Placental epithelial cell (primary cell): ENCODE measurements around a stretch of chr13.

GRCh38 chr13:21214277-21214688, 37.8 kb downstream of the MRPL57 start:
- CAGE, long polyA plus RNA, result no peak

GRCh38 chr13:21326085-21326799, 132.9 kb downstream of the ZDHHC20 start:
- CAGE, long polyA plus RNA, result no peak

DNA sequence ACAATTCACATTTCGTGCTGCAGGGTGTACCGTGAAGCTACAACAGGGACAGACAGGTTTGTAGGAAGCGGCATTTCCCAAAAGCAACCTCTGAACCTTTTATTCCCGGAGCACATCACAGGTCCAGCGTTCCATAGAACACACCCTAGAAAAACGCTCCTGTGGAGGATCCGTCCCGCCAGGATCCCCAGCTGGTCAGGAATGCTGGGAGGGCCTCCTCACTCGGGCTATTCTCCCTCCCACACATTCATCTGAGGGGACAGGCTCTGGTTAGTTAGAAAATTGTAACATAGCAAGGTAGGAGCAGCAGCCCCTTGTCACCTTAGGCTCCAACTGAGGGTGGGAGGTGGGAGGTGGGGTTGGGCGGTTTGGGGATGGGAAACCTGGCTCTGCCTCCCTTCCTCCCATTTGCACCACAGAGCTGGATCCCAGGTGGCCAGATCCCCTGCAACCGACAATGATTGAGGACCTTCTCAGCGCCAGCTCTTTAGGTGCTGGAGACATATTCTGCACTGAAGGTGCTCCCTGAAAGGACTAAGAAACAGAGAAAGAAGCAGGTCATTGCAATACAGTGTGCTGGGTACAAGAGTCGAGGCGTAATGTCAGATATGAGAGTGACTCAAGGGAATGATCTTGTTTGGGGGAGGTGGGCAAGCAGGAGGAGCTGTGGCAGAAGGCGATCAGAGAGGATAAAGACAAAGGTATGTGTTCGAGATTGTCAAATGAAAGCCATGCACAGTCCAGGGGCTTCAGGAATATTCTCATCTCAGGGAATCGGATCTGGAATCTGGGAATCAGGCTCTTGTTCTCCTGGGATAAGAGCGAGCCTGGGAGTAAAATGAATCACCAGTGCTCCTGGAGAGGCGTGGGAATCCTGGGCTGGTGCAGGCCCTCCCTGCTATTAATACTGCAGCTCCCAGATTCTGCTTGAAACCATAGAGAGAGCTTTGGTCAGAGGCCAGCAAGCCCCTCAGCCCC, 132.0 kb downstream of the ZDHHC20 start:
- CAGE, long polyA plus RNA, result no peak

GRCh38 chr13:21674585-21675084, 3.8 kb downstream of the FGF9 start:
- CAGE, long polyA plus RNA, result no peak

GRCh38 chr13:21895061-21895660, 224.3 kb downstream of the FGF9 start:
- CAGE, long polyA plus RNA, result no peak

- CAGE, long polyA plus RNA, result no peak
Observed at GRCh38 chr13:22009473-22010131, 338.7 kb downstream of the FGF9 start.

DNA sequence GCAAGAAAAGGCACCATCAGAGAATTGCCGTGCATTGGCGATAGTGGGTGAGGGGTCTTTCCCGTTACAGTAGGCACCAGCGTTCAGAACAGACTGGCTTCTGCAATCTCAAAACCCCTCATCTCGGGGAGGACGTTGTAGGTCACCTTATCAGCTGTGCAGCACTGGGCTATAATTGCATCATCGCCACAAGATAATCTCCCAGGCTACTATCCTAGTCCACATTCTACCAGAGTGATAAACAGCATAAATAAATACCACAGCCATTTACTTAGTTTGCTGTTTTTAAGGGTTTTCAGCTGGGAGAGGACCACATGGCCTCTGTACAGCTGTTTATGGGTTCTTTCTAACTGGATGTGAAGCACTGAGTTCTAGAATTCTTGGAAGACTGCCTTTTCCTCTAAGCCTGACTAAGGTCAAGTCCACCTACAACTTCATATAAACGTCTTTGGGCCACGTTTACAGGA, 752.7 kb upstream of the SGCG start:
- CAGE, long polyA plus RNA, result no peak

DNA sequence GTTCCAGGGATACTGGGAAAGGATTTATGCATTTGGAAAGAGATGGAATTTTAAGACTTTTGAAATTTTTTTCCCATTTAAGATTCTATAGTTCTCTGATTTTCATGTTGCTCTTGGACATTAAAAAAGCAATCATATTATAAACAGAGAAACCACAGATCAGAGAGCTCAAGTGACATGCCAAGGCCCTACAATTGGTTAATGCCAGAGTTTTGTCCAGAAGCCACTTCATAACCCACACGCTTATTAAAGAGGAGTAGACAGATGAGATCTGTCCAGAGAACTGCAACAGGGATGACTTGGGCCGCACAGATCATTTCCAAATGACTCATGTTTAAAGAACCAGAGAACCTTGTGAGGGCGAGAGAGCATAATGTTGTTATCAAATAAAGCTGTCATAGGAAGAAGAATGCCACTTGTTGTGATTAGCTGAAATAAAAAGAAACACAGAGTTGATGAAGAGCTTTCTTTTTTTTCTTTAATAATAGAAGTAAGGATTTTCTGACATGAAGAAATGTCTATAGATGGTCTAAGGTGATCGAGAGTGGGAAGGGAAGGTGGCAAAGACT, 718.6 kb upstream of the SGCG start:
- CAGE, long polyA plus RNA, result no peak

GRCh38 chr13:23159518-23160667, 20.9 kb upstream of the SGCG start:
- CAGE, long polyA plus RNA, result no peak

- CAGE, long polyA plus RNA, result no peak
Observed at GRCh38 chr13:23321381-23322438, 111.8 kb downstream of the SACS start.

DNA sequence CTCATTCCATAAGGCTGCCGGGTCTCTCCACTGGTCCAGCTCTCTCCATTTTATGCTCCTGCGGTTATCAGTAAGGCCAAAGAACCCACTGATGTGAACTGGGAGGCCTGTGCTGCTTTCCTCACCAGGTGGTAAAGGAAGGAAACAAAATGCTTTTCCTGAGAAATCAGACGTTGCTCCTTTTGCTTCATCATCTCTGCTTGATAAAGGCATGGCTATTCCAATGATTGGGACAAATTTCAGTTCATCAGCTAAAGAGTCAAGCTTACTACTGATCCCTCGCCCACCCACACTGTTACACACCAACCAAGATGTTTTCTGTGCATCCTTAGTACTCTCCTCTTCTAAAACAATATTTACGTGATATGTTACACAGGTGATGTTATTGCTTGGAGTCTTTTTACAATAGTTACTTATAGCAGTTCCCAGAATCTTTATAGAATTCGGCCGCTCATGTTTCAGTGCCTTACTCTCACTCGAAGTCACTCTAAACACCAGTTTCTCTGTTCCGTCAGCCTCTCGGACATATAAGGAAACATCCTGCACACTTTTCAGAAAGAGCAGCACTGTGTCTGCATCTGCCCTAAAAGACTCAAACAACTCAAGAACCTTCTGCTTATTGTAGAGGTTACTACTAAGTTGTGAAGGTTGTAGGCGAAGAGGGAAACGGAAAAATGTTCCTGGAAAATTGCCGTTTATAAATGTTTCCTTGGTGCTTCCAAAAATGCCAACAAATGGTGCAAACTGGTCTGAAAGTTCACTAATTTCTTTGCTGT, 78.2 kb downstream of the SACS start:
- CAGE, long polyA plus RNA, result no peak

- CAGE, long polyA plus RNA, result no peak
Observed at GRCh38 chr13:23392845-23393304, 40.6 kb downstream of the SACS start.

- CAGE, long polyA plus RNA, result no peak
Observed at GRCh38 chr13:23453952-23454160, 20.4 kb upstream of the SACS start.

- CAGE, long polyA plus RNA, result no peak
Observed at GRCh38 chr13:23491475-23491905, 58.0 kb upstream of the SACS start.

DNA sequence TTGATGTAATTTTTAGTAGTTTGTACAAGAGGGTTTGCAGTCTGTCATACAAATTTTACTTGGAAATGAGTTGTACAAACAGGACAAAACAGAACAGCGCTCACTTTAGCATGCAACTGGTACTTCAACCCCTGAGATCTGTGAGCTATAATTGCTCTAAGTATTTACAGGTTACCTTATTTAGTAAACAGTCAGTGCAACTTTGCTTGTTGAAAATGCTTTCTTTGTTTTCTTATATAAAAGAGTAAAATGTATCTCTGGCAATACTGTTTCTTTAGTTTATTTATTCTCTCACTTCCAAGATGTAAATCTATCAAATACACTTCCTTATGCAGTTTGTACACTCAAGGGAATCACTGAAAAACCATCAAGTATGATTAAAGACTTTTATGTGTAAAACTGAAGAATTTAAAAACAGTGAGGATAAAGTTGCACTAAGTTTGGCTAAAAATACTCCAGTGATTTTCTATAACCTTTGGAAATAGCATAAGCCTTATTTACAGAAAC, 870 bp downstream of the TNFRSF19 start:
- CAGE, long polyA plus RNA, result no peak

DNA sequence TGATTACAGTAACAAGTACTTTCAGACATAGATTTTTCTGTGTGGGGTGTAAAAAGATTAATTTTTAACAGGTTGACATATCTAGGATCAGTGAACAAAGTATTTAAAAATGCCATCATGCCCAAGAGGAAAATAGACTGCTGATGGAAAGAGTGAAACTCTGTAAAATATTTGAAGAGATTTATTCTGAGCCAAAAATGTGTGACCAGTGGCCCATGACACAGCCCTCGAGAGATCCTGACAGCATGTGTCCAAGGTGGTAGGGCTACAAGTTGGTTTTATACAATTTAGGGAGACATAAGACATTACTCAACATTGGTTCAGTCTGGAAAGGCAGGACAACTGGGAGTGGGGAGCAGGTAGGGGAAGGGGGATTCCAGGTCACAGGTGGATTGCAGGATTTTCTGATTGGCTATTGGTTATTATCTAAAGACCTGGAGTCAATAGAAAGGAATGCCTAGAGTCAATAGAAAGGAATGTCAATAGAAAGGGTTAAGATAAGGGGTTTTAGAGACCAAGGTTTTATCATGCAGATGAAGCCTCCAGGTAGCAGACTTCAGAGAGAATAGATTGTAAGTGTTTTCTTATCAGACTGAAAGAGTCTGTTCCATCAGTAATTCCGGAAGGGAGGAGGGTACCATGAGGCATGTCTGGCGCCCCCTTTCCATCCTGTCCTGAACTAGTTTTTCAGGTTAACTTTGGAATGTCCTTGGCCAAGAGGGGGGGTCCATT, 29.1 kb downstream of the TNFRSF19 start:
- CAGE, long polyA plus RNA, result no peak

DNA sequence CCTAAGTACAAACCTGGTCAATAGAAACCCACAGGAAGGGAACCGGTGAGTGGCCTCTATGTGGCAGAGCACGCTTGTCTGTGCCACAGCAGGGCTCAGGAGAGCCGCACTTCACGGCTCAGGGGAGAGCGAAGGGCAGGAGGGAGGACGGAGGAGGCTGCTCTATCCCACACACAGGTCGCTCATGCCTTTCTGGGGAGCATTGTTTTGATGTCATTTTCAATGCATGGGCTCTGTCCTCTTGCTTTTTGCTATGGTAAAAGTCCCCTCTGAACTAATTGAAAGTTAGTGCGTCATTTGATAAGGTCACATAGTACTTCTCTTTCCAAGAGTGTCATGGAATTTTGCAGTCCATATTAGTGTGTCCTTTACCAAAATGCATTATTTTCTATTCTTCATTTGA, 57.3 kb downstream of the TNFRSF19 start:
- CAGE, long polyA plus RNA, result no peak

GRCh38 chr13:23915206-23915821, 26.1 kb upstream of the MIPEP start:
- CAGE, long polyA plus RNA, result no peak

GRCh38 chr13:23966646-23966869, 77.4 kb upstream of the MIPEP start:
- CAGE, long polyA plus RNA, result no peak

GRCh38 chr13:23995743-23996060, 106.5 kb upstream of the MIPEP start:
- CAGE, long polyA plus RNA, result no peak